Heart (tissue), 3 donors: ENCODE results near the genes ADD1 and DOK7.

DNA sequence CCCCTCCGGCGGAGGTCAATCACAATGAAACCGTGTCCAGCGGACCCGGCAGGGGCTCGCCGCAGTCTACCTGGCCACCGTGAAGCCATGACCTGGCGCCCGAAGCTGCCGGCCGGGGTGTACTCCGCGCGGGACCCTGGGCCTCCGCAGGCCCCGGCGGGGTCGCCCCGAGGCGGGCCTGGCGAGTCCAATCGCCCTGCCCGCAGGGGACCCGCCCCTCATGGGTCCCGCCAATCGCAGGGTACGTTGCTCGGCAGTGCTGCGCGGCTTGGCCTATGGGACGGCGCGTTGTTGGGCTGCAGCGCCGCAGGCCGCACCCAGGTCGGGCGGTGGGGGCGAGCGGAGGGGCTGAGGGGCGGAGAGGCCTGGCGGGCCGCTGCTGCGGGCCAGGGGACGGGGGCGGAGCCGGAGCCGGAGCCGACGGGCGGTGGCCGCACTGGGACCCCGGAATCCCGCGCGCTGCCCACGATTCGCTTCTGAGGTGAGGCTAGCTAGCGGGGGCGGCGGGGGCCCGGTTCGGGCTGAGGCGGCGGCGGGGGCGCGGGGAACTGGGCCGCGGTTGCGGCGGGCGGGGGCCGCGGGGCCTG is at the start of gene ADD1:
TSS of gene ADD1 (plus strand) at position 301 of the 587 bp plus-strand sequence.
- RAMPAGE, long total RNA, 2 experiments: start-site peak on the plus strand in 1 of 2 experiments, centred at position 405 of the sequence, 1,273 reads per replicate; start-site peak on the minus strand in 1 of 2 experiments, centred at position 162 of the sequence, 6 reads per replicate

GRCh38 chr4:2844131-2844891 is 667 bp downstream of the ADD1 start:
- RAMPAGE, long total RNA, 2 experiments: no peak in any of the 2 experiments

DNA sequence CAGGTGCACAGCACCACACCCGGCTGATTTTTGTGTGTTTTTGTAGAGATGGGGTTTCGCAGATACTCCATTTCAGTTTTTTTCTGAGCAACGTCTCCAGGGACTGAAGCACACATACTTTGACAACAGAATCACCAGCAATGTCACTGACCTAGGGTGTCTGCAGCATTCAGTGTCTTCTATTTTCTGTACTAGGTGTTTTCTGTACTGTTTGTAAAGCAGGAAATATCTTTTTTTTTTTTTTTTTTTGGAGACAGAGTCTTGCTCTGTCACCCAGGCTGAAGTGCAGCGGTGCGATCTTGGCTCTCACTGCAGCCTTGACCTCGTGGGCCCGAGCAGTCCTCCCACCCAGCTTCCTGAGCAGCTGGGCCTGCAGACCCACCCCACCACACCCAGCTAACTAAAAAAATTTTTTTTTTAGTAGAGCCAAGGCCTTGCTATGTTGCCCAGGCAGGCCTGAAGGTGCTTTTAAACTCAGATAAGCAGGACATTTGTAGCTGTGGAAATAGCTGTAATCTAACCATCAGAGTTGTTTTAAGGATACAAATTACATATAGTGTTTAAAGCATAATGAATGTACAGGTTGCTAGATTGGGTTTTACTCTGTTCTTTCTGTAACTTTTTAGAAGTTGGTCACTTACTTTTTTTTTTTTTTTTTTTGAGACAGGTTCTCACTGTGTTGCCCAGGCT is 9.0 kb downstream of the ADD1 start:
- RAMPAGE, long total RNA, 2 experiments: no peak in any of the 2 experiments

- RAMPAGE, long total RNA, 2 experiments: no peak in any of the 2 experiments
Observed at GRCh38 chr4:2898921-2900265, 35.2 kb downstream of the MFSD10 start.

- RAMPAGE, long total RNA, 2 experiments: no peak in any of the 2 experiments
Observed at GRCh38 chr4:2936757-2937663, 2.4 kb upstream of the MFSD10 start.

GRCh38 chr4:2940250-2941034 is 5.8 kb upstream of the MFSD10 start:
- RAMPAGE, long total RNA, 2 experiments: no peak in any of the 2 experiments

DNA sequence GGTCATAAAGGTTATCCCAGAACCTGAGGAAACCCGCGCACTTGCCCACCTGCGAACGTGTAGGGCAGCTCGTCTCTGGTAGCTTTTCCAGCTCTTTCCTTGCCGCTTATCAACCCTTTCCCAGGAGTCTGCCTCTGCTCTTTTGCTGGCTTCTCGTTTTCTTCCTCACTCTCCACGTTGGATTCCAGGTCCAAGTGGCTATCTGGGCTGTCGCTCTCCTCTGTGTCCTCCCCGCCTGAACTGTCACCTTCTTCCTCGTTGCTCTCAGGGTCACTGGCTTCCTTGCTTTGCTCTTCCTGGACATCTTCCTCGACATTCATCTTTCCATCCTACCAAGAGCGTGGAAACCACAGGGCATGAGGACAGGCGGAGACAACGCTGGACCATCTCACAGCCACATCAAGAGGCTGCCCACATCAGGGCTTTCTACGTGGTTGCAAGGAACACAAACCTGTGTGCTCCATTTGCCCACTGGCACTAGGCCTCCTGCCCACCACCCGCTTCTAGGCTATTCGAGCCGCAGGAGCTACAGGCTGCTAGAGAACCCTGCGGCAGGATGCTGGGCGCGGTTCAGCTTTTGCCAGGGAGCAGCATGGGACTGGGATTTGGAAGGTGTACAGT is 13.2 kb downstream of the NOP14 start:
- RAMPAGE, long total RNA, 2 experiments: no peak in any of the 2 experiments

DNA sequence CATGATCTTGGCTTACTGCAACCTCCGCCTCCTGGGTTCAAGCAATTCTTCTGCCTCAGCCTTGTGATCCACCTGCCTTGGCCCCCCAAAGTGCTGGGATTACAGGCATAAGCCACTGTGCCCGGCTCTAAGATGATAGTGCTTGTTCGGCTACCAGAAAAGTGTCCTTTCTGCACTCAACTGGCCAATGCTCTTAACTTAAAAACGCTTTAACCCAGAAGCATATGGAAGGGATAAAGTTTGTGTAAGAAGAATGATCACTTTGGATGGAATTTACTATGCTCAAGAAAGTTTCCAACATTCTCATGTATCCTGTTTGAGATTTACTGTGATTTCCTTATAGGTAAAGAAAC is 26.1 kb downstream of the GRK4 start:
- RAMPAGE, long total RNA, 2 experiments: no peak in any of the 2 experiments

- RAMPAGE, long total RNA, 2 experiments: no peak in any of the 2 experiments
Observed at GRCh38 chr4:3099186-3099649, 24.7 kb downstream of the HTT start.

GRCh38 chr4:3219806-3220396 is 29.1 kb upstream of the MSANTD1 start:
- RAMPAGE, long total RNA, 2 experiments: no peak in any of the 2 experiments

- RAMPAGE, long total RNA, 2 experiments: no peak in any of the 2 experiments
Observed at GRCh38 chr4:3291956-3292940, 573 bp upstream of the RGS12 start.

DNA sequence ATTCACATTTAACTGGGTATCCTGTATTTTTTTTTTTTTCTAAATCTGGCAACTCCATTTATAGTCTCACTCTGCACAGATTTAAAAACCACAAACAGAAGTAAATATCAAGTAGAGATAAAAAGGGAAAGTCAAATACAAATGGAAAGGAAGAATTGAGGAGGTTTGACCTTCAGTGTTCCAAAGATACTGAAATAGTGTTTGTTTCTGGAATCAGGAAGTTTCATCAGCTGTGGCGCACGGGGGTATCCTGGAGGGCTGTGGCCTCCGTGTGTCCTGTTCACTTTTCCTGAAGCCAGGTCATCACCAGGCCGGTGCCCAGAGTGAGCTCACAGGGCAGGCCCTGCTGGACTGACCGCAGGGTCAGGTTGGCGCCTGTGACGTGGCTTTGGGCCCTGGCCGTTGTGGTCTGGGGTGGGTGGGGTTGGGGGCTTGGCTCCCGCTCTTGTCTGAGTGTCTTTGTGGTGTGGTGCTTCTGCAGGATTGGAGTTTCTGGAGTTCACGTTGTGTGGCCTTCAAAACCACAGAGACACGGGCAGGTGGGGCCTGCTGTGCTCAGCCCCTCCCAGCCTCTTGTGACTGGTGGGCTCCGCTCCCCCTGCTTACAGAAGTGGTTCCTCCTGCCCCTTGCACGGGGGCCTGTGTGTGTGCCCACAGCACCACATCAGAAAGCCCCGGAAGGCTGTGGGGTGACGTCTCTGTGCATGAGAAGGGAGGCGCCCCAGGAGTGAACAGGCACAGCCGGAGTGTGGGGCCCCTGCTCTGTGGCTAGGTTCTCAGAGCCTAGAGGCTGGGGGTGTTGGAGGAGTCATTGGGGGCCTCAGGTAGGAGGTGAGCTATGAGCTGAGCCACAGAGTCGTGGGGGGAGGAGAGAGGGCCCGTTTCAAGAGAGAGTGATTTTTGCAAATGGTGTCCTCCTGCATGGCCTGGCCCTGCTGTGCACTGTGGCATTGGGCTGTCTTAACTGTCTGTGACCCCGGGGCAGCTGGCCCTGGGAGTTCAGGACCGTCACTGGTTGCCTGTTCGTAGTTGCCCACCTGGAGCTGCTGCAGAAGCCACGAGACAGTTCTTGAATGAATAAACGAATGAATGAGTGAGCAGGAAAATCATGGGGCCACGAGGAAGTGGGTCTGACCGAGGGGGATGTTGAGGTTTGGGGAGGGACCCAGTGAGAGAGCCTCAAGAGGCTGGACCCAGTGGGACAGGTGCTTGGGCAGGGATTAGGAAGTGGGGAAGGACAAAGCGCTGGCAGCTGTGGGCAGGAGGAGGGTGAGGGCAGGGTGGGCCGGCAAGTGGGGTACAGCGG is 9.6 kb downstream of the RGS12 start:
- RAMPAGE, long total RNA, 2 experiments: no peak in any of the 2 experiments

DNA sequence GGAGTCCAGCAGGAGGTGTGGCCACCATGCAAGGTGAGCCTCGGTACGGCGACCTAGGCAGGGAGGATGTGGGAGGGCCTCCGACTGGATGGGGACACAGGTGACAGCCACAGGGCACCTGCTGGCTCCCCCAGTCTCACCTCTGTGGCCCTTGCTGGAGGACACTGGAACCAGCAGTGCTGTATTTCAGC is 10.3 kb downstream of the RGS12 start:
- RAMPAGE, long total RNA, 2 experiments: no peak in any of the 2 experiments

DNA sequence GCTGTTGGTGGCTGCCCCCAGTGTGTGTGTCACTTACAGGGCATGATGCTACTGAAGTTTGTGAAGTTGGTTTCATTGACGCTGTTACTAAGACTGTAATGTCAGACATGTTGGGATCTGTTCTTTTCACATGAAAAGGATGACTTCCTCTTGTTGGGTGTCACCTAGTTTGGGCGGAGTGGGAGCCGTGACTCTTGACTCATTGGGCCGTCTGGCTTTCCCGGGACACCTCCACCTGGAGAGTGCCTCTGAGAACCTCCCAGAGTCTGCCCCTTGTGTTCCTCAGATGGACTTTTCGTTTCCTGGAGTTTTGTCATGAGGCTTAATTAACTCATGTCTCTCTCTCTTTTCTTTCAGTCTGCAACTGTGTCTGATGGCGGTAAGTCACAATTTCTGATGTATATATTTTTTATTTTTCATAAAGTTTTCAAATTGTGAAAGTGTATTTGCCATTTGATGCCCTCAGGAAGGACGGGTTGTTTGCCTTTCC is 55.7 kb upstream of the HGFAC start:
- RAMPAGE, long total RNA, 2 experiments: no peak in any of the 2 experiments

DNA sequence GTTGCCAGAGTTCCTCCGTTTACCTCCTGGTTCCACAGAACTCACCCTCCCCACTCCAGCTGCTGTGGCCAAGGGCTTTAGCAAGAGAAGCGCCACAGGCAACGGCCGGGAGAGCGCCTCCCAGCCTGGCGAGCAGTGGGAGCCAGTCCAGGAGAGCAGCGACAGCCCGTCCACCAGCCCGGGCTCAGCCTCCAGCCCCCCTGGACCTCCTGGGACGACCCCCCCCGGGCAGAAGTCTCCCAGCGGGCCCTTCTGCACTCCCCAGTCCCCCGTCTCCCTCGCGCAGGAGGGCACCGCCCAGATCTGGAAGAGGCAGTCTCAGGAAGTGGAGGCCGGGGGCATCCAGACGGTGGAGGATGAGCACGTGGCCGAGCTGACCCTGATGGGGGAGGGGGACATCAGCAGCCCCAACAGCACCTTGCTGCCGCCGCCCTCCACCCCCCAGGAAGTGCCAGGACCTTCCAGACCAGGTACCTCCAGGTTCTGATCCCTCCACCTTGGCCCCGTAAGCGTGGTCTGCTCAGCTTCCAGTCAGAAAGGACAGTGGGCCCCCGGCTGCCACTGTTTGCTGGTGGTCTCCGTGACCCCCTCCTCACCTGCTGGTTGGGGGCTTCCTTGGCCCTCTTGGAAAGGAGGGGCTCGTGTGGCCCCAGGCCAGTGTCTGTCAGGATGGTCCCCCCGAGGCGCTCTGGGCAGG is 11.1 kb upstream of the HGFAC start:
- RAMPAGE, long total RNA, 2 experiments: no peak in any of the 2 experiments

DNA sequence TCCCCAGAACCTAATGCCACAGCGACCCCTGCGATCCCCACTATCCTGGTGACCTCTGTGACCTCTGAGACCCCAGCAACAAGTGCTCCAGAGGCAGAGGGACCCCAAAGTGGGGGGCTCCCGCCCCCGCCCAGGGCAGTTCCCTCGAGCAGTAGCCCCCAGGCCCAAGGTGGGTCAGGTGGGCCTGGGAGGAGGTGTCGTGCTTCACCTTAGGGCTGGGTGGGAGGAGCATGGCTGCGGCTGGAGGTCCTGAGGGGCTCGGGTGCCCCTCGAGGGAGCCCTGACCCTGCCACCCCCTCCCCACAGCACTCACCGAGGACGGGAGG is 939 bp downstream of the HGFAC start:
- RAMPAGE, long total RNA, 2 experiments: no peak in any of the 2 experiments

DNA sequence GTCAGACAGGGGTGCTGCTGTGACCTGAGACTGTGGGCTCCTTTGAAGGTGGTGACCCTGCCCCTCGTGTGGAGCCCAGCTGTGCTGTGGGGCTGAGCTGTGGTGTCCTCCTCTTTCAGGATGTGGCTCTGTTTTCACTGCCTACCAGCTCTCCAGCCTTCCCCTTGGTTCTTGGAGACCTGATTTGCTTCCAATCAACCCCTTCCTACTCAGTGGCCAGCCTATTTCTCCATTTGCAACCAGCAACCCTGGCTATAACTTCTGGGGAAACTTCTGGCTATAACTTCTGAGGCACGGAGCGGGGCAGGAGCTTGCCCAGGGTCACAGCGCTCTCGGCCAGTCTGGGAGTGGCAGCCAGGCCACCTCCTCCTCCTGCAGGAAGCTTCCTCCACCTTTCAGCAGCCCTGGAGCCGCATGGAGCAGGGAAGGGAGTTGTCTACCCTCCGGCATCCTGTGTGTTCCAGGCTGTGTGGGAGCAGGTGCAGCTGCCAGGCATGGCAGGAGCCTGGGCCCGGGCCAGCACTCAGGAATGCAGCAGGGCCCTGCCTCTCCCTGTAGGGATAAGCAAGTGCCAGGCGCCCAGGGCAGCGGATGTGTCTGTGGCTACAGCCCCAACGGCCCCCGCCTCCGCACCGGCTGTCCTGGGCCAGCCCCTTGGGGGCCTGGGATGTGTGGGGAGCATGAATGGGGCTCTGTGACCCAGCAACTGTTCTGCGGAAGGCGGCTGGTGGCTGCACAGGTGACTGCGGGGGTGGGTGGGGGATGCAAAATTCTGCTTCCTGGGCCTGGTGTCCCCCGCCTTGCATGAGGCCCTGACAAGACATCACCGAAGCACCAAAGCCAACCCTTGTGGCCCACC is 1.7 kb upstream of the DOK7 start:
- RAMPAGE, long total RNA, 2 experiments: no peak in any of the 2 experiments

DNA sequence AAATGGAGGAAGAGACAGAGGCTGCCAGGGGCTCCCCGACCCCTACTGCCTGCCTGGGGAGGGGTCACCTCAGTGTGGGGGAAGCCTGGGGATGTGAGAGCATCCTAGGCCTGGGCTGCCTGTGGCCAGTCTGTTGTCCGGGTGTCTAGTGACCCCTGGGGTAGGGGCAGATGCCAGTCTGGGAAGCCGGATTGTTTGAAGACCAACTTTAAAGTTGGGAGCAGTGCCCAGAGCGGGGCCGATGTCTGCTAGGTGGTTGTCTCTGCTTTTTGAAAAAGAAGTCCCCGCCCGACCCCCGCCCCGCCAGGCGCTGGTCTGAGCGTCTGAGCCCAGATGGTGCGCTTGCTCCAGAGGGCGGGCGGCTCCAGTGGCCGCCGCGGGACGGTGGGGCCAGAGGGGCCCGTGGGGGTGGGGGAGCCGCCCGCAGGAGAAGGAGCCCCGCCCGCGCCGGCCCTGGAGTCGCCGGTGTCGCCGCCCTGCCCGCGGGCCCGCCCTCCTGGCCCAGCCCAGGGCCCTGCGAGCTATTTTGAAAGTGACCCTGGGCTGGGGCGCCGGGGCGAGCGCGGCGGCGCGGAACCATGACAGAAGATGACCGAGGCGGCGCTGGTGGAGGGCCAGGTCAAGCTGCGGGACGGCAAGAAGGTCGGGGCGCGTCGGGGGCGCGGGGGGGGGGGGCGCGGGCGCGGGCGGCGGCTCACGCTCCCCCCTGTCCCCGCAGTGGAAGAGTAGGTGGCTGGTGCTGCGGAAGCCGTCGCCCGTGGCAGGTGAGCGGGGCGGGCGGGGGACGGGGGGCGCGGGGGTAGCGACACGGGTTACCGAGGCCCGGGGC is at the start of gene DOK7:
TSS of gene DOK7 (plus strand) at position 519 of the 829 bp plus-strand sequence.
- RAMPAGE, long total RNA, 2 experiments: no peak in any of the 2 experiments

- RAMPAGE, long total RNA, 2 experiments: no peak in any of the 2 experiments
Observed at GRCh38 chr4:3501205-3501737, 31.0 kb downstream of the LRPAP1 start.

DNA sequence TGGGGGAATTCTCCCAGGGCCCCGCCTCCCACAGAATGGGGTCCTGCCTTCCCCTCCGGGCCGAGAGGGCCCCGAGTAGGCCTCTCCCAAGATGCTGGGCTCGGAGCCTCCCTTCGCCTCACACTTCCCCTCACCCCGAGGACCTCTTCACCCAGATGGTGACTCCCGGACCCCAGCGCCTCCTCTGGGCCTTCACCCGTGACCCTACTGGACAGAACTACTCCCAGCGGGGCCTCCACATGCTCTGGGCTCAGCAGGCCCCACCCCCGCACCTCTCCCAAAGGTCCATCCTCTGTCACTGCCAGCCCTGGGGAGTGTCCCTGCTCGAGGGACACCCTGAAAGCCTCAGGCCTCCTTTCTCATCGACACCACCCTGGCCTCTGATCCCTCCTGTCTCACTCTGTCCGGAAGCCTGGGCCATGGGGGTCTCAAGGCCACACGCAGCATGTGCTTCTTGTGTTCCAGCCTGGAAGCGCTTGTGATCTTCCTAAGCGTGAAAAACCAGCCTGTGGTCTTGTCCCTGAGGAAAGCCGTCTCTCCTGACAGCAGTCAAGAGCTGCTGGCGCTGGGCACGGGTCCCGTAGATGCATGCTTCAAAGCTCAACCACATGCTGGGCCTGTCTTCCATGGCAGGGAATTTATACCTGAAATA is 10.9 kb downstream of the LRPAP1 start:
- RAMPAGE, long total RNA, 2 experiments: no peak in any of the 2 experiments